NCI-H460 (cell line): ENCODE results near the gene SLC9A8.

GRCh38 chr20:49587092-49587446, 19.1 kb upstream of the PTGIS start:
RAMPAGE:
- cytosol, long total RNA = no peak
- long total RNA = no peak
- nucleus, long total RNA = no peak

GRCh38 chr20:49594079-49594923, 26.4 kb upstream of the PTGIS start:
RAMPAGE:
- cytosol, long total RNA = no peak
- long total RNA = no peak
- nucleus, long total RNA = no peak

DNA sequence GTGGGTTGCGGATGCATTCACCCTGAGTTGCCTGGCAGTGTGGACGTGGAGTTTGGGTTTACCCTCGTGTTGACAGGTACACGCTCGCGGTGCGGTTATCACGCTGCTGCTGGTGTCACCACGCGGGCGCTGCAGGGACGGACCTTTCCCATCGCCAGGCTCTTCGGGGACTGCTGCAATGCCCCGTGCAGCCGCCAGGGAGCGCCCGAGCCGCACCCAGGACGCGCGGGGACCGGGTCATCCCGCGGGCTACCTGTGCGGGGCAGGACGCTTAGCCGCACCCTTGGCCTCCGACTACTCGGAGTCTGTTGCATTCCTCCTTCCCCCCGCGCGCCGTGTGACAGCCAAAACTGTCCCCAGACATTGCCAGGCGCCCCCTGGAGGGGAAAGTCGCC, 43.1 kb upstream of the PTGIS start:
RAMPAGE:
- cytosol, long total RNA = no peak
- long total RNA = no peak
- nucleus, long total RNA = no peak

DNA sequence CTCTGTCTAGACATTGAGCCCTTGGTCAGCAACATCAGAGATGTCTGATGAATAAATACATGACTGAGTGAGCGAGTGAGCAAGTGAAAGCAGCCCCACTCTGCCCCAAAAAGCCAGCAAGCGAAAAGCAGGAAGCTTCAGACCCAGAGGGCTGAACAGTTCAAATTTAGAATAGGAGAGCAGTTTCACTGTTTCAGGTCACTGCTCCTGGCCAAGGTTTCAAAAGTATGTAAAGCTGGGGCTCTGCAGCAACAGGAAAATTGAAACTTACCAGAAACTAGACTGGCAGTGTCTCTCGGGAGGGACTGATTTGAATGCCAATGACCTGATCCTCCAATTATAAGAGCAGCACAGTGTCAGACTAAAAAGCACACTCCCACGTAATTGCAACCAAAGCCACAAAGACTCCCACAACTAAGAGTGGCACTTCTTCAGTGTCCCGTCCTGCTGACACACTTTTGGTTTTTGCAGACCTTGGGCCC, 52.4 kb upstream of the PTGIS start:
RAMPAGE:
- cytosol, long total RNA = no peak
- long total RNA = no peak
- nucleus, long total RNA = no peak

RAMPAGE:
- cytosol, long total RNA = no peak
- long total RNA = no peak
- nucleus, long total RNA = no peak
Observed at GRCh38 chr20:49641887-49642878, 71.5 kb downstream of the B4GALT5 start.

DNA sequence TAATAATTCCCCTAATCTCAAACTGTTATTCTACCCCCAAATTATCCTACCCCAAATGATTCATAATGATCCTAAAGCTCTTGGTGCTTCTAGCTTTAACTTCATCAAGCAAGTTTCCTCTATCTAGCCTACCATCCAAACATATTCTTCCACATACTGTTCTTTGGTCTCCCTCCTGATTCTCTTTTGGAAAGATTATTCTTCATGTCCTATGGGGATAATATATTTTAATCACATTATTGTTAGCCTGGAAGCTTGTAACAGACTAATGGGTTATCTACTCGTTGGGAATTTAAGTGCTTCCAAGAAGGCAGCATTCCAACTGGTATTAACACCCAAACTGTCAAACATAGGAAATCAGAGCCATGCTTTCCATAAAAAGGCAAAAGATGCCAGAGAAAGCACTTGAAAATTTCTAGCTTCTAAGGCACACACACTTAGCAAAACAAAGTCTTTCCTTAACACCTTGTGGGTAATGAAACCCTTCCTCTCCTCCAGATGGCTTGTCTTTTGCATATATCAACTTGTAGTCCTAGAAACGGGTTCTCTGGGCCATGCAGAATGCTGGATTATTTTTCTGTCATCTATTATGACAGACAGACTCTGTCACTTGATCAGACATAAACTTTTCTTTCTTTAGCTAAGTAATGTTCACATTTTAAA, 41.6 kb downstream of the B4GALT5 start:
RAMPAGE:
- cytosol, long total RNA = no peak
- long total RNA = no peak
- nucleus, long total RNA = no peak

DNA sequence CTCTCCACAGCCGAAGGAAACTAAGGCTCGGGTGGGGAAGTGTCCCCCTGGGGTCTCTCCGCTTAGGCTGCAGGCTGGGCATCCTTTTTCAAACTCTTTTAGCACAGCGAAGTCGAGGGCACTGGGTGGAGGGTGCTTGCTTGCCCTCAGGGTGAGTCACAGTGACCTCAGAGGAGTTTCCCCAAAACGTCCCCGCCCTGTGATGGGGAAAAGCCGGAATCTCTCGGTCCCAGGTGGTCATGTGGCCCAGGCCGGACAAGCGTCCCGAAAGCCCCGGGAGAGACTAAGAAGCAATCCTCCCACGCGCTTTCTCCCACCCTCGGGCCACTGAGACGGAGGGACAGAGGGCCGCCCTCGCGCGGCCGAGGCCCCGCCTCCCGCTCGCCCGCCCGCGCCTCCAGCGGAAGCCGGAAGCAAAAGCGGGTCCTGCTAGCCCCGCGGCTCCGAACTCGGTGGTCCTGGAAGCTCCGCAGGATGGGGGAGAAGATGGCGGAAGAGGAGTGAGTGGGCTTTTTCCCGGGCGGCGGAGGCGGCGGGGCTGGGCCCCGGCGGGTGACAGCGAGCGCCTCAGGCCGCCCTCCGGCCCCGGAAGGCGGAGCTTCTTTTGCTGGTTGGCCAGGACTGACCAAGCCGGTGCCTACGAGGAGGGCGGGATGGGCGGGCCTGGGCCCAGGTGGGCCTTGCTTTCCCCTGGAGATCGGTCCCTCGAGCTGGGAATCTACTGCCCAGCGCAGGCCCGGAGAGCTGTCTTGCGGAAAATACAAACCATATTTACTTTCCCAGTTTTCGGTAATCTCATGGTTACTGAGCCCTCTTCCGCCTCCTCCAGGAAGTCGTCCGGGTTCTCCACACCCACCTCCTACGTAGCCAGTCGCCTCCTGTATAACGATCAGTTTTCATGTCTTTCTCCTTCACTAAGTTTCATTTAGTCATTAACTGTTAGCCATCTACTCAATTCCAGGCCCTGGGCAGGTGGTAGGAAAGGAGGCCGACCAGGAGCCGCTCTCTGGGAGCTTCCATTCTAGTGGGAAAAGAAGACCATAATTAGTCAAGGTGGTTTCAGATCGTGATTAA, at the start of gene SLC9A8:
Gene SLC9A8, plus strand, starts transcription at position 380 of the 1,074 bp plus-strand sequence.
RAMPAGE:
- cytosol, long total RNA = no peak
- long total RNA = no peak
- nucleus, long total RNA = start-site peak on the plus strand centred at position 419 of the sequence, 85 bp wide, 127 and 52 reads in 2 replicates

GRCh38 chr20:49813523-49814196, 1.0 kb downstream of the SLC9A8 start:
RAMPAGE:
- cytosol, long total RNA = no peak
- long total RNA = no peak
- nucleus, long total RNA = no peak

RAMPAGE:
- cytosol, long total RNA = no peak
- long total RNA = no peak
- nucleus, long total RNA = no peak
Observed at GRCh38 chr20:49825388-49826109, 12.9 kb downstream of the SLC9A8 start.

GRCh38 chr20:50084484-50084894, 28.5 kb downstream of the UBE2V1 start:
RAMPAGE:
- cytosol, long total RNA = no peak
- long total RNA = no peak
- nucleus, long total RNA = no peak

DNA sequence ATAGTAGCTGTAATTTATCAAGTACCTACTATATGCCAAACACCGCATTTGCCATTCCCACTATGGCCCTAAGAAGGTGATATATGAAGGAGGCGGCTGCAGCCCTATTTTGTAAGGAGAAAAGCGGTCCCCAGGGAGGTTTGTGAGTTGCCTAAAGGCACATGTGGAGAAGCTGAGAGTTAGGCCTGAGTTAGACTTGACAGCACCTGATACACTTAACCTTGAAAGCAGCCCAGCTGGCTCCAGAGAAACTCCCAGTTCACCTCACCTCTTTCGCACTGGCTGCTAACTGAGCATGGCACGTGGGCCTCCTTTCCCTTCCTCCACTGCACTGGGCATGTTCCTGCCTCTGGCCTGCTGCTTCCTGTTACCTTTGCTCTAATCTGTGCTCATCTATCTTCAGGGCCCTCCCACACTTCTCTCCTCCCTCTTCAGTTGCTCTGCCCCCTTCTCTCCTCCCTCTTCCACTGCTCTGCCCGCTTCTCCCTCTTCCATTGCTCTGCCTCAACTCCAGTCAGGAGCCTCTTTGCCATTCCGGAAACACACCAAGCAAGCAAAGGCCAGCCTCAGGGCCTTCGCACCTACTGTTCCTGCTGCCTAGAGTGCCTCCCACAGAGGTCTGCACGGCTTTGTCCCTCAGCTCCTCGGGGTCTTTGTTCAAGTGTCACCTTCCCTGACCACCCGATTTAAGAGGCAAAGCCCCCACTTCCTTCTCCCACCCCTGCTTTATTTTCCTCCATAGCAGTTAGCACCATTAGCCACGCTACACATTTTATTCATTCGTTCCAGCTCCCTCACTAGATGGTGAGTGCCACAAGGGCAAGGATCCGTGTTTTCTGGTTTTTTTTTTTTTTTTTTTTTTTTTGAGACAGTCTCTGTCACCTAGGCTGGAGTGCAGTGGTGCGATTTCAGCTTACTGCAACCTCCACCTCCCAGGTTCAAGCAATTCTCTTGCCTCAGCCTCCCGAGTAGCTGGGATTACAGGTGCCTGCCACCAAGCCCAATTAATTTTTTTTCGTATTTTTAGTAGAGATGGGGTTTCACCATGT, 13.9 kb upstream of the UBE2V1 start:
RAMPAGE:
- cytosol, long total RNA = no peak
- long total RNA = no peak
- nucleus, long total RNA = no peak

GRCh38 chr20:50188784-50189562, 1.7 kb upstream of the CEBPB start:
RAMPAGE:
- cytosol, long total RNA = no peak
- long total RNA = no peak
- nucleus, long total RNA = no peak

DNA sequence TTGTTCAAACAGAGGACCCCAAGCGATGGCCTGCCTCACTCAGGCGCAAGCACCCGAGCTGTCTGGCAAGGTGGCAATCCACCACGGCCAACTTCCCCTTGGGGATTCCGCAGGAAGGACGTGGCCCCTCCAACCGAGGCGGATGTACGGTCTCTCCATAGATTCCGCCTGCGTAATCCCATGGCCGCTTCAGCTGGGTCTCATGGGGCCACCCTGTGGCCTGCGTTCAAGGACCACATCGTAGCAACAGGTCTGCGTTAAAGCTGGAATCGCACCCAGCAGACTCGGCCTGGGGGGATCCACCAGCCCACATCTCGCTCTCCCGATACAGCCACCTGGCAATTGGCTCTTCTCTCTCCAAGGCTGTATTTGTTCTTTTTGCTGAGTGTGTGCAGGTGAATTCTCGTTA, 80.0 kb downstream of the CEBPB start:
RAMPAGE:
- cytosol, long total RNA = no peak
- long total RNA = no peak
- nucleus, long total RNA = no peak

GRCh38 chr20:50275473-50275961, 84.9 kb downstream of the CEBPB start:
RAMPAGE:
- cytosol, long total RNA = no peak
- long total RNA = no peak
- nucleus, long total RNA = no peak

DNA sequence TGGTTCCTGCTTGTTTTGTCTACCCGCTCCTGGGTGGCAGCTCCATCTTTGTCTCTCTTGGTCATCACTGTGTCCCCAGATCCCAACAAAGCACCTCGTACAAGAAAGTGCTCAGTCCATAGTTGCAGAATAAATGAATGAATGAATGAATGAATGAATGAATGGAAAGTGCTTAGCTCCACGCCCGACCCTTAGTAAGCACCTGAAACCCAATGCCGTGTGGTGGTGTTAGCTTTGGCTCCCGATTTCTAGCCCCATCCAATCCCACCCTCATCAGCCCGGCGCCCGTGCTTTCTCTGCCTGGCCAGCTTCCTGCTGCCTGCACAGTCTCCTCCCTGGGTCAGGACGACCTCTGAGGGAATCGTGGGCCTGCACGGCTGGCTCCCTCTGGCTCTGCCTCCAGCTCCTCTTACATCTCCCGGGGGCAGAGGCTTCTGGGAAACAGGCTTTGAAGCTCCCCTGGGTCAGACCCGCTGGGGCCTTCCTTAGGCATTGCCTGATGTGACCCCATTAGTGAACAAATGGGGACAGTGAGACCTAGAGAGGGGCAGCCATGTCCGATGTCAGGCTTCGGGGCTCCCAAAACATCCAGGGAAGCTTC, 94.0 kb downstream of the CEBPB start:
RAMPAGE:
- cytosol, long total RNA = no peak
- long total RNA = no peak
- nucleus, long total RNA = no peak

RAMPAGE:
- cytosol, long total RNA = no peak
- long total RNA = no peak
- nucleus, long total RNA = no peak
Observed at GRCh38 chr20:50349181-50349649, 158.6 kb downstream of the CEBPB start.

RAMPAGE:
- cytosol, long total RNA = no peak
- long total RNA = no peak
- nucleus, long total RNA = no peak
Observed at GRCh38 chr20:50368684-50369308, 141.4 kb upstream of the PTPN1 start.

RAMPAGE:
- cytosol, long total RNA = no peak
- long total RNA = no peak
- nucleus, long total RNA = no peak
Observed at GRCh38 chr20:50395099-50395915, 114.9 kb upstream of the PTPN1 start.

DNA sequence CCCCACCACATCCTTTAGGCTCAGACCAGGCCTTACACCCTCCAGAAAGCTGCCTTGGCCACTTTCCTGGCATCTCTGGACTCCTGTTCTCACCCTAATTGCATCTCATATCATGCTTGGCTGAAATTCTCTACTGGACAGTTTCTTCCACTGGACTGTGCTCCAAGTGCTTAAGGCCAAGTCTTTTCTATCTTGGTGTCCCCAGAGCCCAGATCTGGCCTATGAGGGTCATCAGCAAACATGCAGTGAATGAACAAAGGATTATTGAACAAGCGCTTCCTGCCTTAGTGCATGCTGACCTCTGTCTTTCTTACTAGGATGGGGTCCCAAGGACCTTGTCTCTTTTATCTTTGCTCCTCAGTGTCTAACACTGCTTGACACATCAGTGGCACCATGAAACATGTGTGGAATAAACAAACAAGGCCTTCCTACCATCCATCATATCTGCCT, 104.5 kb upstream of the PTPN1 start:
RAMPAGE:
- cytosol, long total RNA = no peak
- long total RNA = no peak
- nucleus, long total RNA = no peak

DNA sequence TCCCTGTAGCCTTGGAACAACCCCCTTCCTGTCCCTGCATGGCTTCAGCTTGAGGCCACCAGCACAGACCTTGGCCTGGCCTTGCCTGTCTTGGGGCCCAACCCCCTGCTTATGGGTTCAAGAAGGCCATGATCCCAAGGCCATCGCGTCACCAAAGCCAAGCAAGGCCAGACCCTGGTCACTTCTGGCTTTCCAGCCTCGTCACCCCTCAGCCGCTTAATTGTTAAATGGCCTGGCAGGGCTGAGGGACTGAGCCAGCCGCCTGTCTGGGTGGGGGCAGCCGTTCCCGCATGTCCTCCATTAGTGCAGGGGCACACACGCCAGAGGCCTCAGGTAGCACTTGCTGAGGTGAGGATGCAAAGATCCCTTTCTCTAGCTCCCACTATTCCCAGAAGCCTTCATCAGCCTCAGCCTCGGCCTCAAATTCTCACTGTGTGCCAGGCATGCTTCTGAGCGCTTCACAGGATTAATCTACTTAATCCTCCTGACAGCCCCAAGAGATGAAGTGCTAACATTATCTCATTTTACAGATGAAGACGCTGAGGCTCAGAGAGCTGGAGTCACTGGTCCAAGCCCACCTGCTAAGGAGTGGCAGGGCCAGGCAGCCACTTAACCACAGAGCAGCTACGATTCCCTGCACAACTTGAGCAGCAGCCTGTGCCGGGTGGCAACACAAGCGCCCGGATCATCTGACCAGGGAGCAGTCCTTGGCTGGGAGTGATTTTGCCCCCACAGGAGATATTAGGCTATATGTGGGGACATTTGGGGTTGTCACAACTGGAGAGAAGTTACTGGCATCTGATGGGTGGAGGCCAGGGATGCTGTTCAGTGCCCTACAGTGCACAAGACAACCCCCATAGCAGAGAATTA, 93.4 kb upstream of the PTPN1 start:
RAMPAGE:
- cytosol, long total RNA = no peak
- long total RNA = no peak
- nucleus, long total RNA = no peak